Temporal lobe (tissue), 2 donors: ENCODE data around the gene RNF186.

DNA sequence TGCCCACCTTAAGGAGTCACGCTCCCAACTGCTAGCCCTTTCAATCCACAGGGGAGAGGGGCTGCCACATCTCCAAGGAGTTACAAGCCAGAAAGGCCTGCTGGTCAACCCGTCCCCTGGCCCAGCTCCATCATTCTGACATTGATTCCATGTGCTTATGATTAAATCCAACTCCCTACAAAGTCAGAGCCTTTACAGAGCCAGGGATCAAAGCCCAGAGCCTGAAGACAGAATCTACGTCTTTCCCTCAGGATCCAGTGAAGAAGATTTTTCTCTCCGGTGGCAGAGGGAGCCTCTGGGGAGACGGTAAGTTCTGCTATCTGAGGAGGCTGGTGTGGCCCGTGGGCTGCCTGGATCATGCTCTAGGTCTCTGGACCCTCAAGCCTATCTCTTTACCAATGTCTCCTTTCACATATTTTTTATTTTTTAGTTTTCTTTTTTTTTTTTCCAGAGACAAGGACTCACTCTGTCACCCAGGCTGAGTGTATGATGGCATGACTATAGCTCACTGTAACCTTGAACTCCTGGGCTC, 61.2 kb downstream of the SLC66A1 start:
- RAMPAGE, long total RNA: no peak

DNA sequence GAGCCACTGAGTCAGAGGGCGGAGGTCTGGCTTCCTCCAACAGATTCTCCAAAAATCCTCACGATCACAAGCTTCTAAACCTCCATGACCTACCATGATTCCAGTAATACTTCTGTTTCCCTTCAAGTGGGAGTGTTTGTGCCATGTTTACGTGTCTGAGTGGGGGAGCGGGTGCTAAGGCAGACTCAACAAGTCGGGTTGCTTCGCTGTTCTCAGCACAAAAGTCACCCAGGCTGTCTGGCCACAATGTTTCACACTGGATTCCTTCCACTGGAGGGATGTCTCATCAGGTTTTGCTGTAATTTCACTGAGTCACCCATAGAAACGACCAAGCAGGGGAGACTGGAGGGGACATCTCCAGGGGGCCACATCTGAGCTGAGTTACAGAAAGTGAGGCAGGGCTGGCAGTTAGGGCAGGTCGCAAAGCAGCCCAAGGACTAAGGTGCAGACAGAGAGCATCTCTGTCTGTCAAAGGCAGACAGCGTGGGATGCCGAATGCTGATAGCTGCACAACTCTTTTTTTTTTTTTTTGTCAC, 86.3 kb downstream of the SLC66A1 start:
- RAMPAGE, long total RNA: no peak

GRCh38 chr1:19427379-19428155, 57.8 kb downstream of the CAPZB start:
- RAMPAGE, long total RNA: no peak

DNA sequence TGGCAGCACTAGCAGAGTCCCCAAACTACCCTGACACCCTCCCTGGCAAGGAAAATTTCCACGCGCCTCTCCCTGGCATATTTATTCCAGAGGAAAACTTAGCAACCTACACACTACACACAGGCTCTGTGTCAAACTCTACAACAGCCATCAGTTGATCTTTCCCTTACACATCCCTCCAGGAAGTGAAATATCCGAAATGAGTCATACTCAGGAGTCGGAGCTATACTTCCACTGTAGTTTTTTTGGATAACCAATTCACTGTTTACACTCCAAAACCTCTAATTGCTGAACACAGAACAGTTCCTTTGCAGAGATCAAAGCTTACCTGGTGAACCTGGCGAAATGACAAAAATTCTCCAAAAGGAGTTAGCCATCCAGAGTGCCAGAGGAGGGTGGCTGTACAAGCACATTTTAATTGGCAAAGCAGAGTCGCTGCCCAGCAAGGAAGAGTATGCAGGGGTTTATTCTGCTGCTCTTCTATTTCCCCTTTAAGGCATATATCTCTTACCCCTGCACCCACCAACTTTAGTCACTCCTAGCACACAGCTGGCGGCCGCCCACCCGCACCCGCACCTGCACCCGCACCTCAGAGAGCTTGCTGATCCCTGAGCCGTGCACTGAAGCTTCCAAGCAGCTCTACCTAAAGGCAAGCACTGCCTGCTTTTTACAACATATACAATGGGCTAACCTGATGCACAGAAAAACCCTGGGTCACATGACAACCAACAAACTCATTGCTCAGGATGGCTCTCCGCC, 55.0 kb downstream of the CAPZB start:
- RAMPAGE, long total RNA: no peak

DNA sequence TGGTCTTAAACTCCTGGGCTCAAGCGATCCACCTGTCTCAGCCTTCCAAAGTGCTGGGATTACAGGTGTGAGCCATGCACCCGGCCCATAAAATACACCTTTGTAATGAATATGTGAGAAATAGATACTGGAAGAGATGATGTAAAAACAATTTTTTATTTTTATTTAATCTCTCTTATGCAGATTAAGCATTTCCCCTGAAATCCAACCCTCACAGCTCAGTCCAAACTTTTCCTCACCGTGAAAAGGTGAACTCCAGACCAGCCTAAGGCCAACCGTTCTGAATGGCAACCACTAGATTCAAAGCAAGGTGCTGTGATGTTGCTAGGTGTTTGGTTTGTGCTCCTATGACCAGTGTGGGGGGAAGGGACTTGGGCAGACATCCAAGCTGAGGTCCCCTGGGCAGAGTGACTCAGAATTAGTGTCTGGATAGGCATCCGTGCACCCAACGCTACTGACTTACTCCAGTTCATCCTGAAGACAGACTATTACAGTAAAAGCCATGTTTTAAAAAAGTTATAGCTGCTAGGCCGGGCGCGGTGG, 45.0 kb downstream of the CAPZB start:
- RAMPAGE, long total RNA: no peak

DNA sequence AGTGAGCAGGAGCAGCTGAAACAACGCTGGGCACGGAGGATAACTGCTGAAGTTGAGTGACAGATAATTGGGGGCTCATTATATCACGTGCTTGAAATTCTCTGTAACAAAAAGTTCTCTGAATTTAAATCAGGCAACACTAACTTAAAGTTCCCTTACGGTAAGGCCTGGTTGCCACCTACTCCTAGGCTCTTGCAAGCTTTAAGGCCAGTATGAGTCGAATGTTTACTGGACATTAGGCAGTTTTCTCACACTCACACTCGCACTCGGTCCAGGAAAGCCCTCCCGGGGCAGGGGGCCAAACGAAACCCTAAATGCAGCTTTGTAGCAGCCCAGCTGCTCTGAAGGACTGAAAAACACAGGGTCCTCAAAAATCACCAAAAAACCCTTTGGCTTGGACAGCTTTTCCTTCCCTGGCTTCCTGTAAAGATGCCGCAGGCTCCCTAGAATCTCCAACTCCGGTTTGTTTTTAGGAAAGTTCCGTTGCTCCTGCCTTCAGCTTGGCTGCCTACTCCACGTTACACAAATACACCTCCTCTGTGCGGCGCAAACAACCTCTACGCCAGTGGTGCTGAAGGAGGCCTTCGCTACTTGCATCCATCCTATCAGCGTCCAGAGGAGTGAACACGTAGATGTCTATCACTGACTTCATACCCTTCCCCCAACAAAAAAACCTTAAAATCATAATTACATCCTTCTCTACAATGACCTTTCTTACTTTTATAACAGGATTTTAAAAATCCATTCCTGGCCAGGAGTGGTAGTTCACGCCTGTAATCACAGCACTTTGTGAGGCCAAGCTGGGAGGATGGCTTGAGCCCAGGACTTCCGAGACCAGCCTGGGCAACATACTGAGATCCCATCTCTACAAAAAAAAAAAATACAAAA, 42.7 kb downstream of the CAPZB start:
- RAMPAGE, long total RNA: no peak

- RAMPAGE, long total RNA: no peak
Observed at GRCh38 chr1:19506867-19507323, 21.6 kb upstream of the CAPZB start.

GRCh38 chr1:19804595-19805328, 5.0 kb upstream of the TMCO4 start:
- RAMPAGE, long total RNA: no peak

DNA sequence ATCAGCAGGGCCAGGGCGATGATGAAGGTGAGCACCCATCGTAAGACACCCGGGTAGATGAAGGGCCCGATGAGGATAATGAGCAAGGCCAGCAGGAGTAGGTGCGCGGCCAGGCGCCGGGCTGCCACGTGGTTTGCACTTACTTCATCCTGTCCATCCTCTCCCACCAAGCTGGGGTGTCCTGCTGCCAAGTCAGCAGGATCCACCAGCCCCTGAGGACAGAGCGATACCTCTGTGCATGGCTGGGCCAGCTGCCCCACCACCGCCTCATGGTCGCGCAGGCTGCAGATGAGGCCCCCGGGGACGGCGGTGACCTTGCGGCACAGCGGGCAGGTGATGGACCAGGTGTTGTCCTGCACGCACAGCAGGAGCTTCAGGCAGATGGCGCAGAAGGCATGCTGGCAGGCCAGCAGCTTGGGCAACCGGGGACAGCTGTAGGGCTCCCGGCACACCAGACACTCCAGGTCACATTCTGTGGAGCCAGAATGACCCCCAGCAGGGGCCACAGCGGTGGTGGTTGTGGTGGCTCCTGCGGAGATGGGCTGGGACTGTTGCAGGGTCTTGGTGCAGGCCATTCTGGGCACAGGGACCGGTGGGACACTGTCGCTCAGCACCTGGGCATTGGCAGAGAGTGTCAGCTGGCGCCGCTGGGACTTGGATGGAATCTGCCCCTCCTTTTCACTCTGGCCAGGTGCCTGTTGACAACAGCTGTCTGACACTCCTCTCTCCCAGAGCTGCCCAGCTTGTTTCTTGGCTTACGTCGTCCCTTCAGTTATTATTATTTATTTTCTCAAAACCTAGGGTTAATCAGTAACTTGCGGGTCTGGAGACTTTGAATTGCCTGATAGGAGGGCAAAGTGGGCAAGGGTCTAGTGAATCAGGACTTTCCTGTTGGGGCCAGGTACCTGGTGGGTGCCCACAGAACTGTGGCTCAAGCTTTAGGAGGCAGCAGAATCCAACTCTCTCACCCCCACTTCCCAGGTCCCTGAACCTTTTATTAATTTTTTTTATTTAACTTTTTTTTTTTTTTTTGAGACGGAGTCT, at the start of gene RNF186:
TSS of gene RNF186 (minus strand) at position 757 of the 1,044 bp plus-strand sequence.
- RAMPAGE, long total RNA: no peak

GRCh38 chr1:19978584-19978918, 867 bp downstream of the PLA2G2A start:
- RAMPAGE, long total RNA: no peak

DNA sequence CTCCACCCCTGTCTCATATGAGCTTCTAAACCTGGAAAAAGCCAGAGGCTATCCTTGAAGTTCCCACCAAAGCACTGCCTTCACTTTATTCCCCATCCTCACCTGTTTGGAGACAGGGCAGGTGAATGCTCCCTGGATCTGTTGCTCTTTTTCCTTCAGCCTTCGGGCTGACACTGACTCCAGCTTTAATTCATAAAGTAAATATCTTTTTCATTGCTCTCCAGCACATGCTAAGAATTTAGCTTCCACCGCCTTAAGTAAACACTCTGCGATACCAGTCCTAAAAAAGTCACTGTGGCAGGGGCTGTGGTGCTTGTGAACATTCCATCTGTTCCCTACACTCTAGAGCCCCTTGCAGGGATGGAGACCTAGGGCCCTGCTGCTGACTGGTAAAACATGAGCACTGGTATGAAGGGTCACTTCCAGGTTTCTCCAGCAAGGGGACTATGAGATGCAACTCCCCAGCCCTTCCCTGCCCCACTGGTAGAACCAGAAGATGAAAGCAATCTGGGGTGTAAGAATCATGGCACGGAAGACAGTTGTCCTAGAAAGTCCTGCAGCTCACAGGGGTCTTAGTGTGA, 932 bp upstream of the PLA2G2A start:
- RAMPAGE, long total RNA: no peak

- RAMPAGE, long total RNA: no peak
Observed at GRCh38 chr1:20182950-20183435, 2.9 kb upstream of the UBXN10 start.

DNA sequence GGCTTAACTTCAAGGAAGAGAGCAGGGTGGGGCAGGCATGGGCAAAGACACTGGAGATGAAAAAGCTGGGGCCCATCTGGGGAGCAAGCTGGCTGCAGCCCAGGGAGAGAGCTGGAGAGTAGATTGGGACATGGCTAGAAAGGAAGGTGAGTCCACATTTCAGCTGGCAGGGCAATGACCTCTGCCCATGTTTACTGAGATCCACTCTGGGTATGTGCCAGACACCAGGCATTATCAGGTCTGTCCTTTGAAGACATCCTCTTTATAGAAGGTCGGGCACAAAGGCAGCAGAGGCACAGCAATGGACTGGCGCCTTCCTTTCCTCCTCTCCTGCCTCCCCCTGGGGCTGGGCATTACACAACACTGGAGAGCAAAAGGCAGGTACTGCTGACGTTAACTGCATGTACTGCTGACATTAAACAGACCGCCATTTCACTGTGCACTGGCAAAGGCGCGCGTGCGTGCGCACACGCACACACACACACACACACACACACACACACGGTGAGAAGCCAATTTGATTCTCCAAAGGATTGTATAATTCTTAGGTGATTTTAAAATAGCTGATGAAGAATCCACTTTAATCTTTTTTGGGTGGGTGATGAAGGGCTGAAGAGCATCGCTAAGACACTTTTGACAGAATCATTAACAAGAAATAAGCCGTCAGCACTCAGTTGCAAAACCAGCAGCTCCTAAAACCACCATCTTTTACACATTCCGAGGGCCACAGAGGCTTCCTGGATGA, 2.0 kb upstream of the UBXN10 start:
- RAMPAGE, long total RNA: no peak

DNA sequence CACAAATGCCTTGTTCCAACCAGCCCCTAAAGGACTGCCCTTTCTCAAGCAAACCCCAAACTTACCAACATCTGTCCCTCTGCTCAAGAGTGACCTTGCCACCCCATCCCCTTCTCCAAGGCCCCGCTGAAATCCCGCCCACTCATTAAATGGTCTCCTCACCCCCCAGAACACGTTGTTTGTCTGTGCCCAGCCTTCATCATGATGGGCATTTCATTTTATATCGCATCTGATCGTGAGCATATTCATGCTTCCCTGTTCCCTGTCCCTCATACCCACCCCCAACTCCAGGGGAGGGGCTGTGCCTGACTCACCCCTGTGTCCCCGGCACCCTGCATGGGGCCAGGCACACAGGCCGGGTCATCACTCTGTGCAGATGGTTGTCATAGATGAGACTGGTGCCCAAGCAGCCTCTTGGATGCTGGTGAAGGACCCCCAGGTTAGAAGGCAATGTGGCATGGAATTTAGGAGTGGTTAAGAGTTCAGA, 11.1 kb downstream of the CAMK2N1 start:
- RAMPAGE, long total RNA: no peak

GRCh38 chr1:20480827-20481821, 4.9 kb downstream of the CAMK2N1 start:
- RAMPAGE, long total RNA: no peak

GRCh38 chr1:20484963-20485149, 1.2 kb downstream of the CAMK2N1 start:
- RAMPAGE, long total RNA: no peak

DNA sequence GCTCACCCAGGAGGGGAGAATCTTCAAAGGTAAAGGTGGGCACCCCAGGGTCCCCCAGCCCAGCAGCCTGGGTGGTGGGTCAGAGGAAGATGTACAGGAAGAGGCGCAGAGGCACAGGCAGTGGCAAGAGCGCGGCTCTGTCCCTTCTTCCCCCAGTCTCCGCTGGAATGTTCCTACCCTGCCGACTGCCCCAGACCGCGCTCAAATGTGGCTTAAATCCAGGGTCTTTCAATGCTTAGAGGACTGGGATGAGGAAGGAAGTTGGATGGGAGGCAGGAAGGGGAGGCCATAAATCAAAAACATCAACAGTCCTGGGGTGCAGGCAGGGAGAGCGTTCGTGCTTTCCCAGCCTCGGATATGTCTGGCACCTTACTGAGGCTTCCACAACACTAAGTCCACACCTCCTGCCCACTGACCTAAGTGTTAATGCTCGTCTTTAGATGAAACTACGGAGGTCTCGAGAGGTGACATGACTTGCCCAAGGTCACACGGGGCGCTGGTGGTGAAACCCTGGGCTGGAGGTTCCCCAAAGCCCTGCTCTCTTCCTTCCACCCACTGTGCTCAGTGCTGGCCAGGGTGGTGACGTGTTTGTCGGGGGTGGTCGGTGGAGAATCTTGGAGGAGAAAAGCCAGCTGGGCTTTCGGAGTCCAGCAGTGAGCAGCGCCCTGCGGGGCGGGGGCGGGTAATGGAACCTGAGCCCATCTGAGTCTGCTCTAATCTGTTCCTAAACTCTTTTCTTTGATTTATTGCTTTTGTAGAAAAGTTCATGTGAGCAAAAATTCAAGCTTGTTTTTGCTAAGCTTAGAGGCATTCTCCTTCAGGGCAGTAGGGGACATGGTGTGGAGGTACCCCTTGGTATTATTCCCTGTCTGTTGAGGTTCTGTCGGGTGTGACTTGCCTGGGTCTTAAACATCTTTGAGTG, 619 bp downstream of the CDA start:
- RAMPAGE, long total RNA: no peak

- RAMPAGE, long total RNA: no peak
Observed at GRCh38 chr1:20601146-20601882, 12.4 kb downstream of the CDA start.

- RAMPAGE, long total RNA: no peak
Observed at GRCh38 chr1:20650373-20651470, 10.4 kb downstream of the DDOST start.

DNA sequence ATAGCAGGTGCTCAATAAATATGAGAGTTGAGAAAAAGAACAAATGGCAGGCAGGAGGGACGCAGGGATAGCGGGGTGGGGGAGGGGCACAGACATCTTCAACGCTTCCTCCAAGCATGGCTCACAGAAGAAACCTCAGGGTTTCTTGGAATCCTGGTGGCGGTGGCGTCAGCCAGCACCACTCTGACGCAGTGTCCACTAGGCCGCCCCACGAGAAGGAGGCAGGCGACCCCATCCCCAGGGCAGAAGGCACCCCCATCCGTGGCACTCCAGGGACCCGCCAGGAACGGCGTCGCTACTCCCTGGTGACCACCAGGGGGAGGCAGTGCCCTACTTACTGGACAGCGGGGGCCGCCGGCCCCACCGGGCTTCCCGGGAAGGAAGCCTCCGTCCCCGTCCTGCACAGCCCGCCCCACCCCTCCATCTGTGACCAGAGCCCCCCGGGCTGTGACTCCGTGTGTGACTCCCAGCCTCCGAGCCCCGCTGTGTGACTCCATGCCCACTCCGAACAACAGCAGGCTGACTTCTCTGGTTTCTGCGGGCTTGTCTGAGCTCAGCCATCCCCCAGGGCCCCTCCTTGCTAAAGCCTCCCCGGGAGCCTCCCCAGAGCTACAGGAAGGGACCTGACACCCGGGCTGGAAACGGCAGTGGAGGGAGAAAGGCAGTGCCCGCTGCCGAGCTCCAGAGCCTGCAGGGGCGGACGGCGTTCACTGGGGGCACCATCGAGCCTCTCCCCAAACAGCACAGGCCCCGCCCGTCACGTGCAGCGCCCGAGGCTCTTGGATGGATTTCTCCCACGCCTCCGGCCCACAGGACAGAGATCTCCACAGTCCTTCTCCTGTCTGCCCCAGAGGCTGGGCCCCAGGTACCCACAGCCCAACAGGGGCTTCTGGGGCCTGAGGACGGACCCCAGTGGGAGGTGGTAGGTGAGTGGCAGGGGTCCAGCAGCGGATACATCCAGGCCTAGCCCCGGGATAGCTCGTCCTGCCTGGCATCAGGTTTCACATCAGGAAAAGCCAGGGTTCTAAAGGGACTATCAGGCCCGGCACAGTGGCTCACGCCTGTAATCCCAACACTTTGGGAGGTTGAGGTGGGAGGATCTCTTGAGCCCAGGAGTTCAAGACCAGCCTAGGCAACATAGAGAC, 21.1 kb downstream of the KIF17 start:
- RAMPAGE, long total RNA: no peak